Neural progenitor cell (in vitro differentiated cells): ENCODE results near the genes CBLN1 and ADCY7.

GRCh38 chr16:48605414-48606534 is 4.2 kb downstream of the N4BP1 start:
- RAMPAGE, long total RNA = no peak

DNA sequence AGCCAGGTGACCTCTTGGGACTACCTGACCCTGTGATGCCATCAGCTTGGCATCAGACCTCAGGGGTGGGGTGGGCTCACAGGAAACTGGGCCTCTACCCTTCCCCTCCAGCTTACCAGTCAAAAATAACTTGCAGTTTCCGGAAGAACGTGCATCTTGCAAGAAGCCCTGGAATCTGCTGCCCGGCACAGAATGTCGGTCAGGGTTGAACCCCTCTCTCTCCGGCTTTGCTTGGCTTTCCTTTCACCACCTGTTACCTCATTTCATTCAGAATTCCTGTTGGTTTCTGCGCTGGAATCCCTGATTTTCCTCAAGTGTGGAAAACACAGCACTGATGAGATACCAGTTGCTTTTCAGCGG is 11.7 kb upstream of the N4BP1 start:
- RAMPAGE, long total RNA = no peak

DNA sequence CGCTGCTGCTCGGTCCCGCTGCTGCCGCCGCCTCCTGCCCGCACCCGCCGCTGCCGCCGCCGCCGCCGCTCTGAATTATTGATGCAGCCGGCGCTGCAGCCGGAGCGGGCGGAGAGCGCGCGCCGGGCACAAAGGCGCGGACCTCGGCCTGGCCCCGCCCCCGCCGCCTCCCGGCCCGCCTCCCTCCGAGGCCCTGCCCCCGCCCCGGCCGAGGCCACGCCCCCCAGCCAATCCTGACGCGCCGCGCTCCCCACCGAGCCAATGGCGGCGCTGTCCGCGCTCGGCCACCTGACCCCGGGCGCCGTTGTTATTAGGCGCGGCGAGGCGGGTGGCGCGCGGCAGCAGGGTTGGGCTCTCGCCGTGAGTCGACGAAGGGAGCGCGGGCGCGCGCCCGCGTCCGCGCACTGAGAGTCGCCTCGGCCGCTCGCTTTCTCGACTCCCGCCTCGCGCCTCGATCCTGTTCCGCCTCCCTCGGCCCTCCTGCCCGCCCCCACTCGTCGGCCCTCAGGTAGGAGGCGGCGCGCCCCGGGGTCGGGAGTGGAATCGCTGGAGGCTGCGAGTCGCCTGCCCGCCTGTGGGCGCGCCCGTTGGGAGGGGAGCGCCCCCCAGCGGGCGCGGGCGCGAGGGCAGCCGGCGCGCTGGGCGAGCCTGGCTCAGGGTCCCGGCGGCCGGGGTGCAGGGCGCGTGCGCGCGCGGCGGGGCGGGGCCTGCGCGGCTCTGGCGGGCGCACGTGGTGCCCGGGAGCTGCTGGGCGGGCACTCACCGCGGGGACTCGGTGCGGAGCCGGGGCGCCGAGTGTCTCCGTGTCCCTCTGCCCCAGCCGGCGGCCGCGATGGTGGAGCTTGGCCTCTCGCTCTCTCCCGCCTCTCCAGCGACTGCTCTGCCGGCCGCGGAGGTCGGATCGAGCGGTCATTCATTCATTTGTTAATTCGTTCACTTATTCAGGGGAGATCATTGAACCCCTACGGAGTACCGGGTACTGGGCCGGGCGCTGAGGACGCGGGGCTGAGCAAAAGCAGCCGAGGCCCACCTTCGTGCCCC is at the start of gene CBLN1:
Gene CBLN1, minus strand, starts transcription at position 114 of the 1,041 bp plus-strand sequence.
- RAMPAGE, long total RNA = no peak

GRCh38 chr16:49441356-49441880 is 67.8 kb downstream of the C16orf78 start:
- RAMPAGE, long total RNA = no peak

- RAMPAGE, long total RNA = no peak
Observed at GRCh38 chr16:49527900-49529015, 154.7 kb downstream of the C16orf78 start.

- RAMPAGE, long total RNA = no peak
Observed at GRCh38 chr16:49542206-49543011, 168.8 kb downstream of the C16orf78 start.

DNA sequence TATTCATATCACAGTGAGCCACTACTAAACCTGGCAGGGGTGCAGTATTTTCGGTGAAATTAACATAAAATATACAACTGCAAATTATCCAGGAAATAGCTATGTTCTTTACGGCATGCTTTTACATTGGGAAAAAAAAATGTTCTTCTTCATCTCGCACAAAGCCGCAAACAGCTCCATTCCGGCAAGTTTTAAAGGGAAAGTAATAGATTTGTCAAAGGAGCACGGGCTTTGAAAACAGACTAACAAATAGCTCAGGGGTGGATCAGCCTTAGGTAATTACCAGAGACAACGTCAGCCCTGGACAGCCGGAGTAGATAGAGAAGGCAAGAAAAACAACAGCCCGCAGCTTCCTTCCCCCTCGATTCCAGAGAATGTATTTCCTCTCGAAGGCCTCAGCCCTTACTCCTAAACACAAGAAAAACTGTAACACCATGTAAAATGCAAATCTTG is 222.5 kb downstream of the C16orf78 start:
- RAMPAGE, long total RNA = no peak

DNA sequence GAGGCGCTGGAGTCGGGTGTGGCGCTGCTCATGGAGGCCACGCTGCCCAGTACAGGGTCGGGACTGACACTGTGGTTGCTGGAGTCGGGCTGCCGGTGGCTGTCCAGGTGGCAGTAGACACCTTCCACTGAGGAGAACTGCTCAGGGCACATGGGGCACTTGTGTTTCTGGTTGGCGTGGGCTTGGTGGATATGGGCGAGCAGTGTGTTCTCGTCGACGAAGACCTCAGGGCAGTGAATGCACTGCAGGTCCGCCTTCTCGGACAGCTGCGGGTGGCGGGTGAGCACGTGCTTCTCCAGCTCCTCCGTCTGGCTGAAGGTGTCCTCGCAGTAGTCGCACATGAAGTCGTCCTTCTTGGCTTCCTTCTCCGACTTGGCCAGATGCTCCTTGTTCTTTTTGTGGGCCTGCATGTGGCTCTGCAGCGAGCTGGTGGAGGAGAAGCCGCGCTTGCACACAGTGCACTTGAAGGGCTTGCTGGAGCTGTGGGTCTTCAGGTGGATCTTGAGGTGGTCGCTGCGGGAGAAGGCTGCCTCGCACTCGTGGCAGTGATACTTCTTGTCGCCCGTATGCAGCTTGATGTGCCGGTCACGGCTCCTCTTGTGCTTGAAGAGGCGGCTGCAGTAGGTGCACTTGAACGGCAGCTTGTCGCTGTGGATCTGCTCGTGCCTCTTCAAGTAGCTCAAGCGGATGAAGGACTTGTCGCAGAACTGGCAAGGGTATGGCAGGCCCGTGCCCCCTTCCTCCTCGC is 217.7 kb downstream of the ZNF423 start:
- RAMPAGE, long total RNA = no peak

DNA sequence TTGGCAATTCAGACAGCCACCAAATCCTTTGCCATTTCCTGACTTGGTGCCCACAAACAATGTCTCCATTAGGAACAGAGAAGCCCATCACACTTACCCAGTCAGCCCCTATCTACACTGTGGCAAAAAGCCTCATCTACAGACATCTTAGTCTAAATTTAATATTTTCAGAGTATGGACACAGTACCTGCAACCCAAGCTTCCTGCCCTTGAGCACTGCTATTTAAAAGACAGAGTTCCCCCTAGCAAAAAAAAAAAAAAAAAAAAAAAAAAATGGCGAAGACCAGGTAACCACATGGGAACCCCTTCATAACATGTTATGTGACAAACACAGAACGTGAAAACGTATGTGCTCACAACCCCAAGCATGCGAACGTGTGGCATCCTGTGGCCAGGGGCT is 129.3 kb downstream of the ZNF423 start:
- RAMPAGE, long total RNA = no peak

GRCh38 chr16:49754549-49755218 is 101.2 kb downstream of the ZNF423 start:
- RAMPAGE, long total RNA = no peak

- RAMPAGE, long total RNA = no peak
Observed at GRCh38 chr16:49834189-49835176, 21.4 kb downstream of the ZNF423 start.

GRCh38 chr16:50169453-50169759 is 16.3 kb downstream of the TENT4B start:
- RAMPAGE, long total RNA = no peak

GRCh38 chr16:50230953-50231787 is 35.2 kb upstream of the ADCY7 start:
- RAMPAGE, long total RNA = no peak

DNA sequence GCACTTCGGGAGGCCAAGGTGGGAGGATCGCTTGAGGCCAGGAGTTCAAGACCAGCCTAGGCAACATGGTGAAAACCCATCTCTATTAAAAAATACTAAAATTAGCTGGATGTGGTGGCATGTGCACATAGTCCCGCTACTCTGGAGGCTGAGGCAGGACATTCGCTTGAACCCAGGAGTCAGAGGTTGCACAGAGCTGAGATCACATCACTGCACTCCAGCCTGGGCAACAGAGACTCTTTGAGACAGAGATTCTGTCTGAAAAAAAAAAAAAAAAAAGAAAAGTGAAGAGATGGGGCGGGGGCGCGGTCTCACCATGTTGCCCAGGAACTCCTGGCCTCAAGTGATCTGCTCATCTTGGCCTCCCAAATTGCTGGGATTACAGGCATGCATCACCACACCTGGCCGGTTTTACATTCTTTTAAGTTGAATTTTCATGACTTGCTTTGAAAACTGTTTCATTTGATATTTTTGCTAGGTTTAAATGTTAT is 29.4 kb upstream of the ADCY7 start:
- RAMPAGE, long total RNA = no peak

- RAMPAGE, long total RNA = no peak
Observed at GRCh38 chr16:50266250-50266756, at the start of gene ADCY7. TSS of gene ADCY7 (plus strand) at chr16:50266551.

DNA sequence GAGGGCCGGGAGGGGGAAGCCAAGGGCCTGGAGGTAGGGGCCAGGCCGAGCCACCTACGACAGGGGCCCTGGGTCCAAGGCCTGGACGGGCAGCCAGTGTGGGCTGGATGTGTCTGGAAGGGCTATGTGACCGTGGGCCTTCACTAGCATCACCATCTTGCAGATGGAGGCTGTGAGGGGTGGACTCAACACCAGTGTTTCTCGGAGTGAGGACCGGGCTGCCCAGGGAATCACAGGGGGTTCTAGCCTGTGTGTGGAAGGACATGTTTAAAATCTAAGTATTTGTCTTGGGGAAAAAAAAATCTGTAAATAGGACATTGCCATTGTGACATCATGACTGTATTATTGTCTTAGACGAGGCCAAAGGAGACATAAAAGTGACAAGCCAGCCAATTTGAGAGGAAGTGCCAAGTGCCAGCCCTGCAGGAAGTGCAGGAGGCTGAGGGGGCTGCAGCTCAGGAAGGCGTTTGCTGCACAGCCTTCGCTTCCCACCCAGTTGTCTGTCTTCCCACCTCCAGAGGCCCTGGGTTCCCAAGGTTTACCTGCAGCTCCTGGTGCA is 1.2 kb downstream of the ADCY7 start:
- RAMPAGE, long total RNA = no peak

DNA sequence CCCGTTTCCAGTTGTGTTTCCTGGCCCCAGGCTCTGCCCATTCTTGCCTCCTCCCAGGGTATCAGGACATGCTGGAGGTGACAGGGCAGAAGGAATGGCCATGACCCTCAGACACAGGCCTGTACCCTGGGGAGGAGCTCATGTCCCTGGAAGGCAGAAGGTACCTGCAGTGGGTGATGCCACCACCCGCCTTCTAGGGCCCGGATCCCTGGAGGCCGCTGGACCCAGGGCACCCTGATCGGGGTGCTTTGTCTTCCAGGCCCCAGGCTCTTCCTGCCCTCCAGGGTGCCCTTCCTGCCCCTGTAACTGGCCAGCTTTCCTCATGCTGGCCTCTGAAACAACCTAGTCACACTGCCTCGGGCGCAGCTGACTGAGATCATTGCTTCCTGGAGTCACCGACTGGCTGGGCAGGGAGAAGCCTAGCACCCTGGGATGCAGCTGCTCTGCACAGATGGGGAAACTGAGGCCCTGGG is 5.7 kb downstream of the ADCY7 start:
- RAMPAGE, long total RNA = no peak

DNA sequence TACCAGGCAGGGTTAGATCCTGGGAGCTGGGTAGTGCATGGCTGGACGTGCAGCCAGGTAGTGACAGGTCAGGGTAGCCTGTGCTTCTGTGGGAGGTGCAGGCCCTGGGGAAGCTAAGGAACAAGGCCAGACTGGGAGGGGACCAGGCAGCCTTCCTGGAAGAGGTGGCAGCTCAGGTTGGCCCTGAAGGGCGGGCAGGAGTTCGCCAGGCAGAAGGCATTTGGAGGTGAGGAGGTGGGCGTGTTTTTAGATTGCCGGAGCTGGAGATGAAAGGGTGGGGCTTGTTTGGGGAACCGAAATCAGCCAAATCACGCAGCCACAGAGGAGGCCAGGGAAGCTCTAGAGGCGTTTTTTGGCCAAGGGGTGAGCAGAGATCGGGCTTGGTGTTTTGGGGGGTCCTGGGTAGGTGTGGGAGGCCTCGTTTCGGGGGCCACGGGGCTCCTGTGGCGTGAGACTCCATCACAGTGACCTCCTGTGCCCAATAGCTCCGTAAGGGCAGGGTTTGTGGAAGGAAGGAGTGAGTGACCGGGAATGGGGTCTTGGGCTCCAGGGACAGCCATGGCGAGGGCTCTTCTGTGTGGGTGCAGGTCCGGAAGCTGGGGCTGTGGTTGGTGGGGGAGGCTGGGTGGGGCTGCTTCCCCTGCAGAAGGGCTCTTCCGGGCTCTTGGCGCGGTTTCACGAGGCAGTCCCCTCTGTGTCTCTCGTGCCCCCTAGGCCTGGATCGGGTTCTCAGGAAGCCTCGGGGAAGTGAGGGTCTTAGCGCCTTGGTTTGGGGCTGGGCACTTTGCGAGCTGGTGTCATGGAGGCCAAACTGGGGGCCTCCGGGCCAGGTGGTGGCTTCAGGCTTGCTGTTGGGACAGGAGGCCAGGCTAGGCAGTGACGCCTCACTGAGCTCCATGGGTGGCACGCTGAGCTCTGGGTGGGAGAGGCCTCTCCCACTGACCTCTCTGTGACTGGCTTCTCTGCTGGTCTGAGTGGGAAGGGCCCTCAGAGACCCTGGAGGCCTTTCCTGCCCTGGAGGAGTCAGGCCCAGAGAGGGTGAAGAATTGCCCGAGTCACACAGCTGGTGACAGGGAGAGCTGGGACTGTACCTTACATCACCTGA is 7.8 kb downstream of the ADCY7 start:
- RAMPAGE, long total RNA = no peak

GRCh38 chr16:50338825-50339395 is 29.9 kb downstream of the BRD7 start:
- RAMPAGE, long total RNA = no peak

DNA sequence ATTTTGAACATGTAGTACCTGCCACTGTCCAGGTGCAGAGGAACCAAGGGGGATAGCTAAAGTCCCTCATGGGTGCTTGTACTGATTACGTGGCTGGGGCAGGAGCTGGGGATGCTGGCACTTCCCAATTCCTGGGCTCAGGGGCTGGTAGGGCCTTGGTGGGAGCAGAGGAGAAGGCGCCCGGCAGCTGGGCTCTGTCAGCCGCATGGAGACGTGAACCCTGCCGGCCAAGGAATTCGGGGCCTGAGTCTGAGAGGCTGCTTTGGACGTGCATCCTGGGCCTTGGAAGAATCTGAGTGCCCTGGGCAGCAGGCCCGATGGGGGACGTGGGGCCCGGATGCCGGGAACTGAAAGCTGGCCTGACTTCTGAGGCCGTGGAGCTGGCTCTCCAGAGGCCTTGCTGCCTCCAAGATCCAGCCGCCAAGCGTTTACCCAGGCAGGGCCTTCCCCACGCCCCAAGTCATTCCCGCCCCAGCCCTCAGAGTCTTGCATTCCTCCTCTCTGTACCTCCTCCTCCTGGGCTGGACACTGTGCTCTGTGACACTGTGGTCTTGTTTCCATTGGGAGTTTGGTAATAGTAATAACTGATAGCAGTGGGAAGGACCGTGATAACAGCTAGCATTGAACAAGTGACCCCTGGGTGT is 37.1 kb downstream of the NKD1 start:
- RAMPAGE, long total RNA = no peak